ENCODE results near the genes IL10RB and IFNAR1.

GRCh38 chr21:31865886-31866430, 6.9 kb upstream of the HUNK start:
- PRO-cap: no peak

- PRO-cap: unidirectional peak, plus-strand start at chr21:31873241; bidirectional peak, plus-strand start at chr21:31873551, minus-strand start at chr21:31873375
Observed at GRCh38 chr21:31873180-31873696, 418 bp downstream of the HUNK start.

- PRO-cap: no peak
Observed at GRCh38 chr21:31908936-31909503, 36.2 kb downstream of the HUNK start.

GRCh38 chr21:31927987-31928456, 55.2 kb downstream of the HUNK start:
- PRO-cap: no peak

GRCh38 chr21:32359609-32360103, 33.2 kb downstream of the URB1 start:
- PRO-cap: no peak

DNA sequence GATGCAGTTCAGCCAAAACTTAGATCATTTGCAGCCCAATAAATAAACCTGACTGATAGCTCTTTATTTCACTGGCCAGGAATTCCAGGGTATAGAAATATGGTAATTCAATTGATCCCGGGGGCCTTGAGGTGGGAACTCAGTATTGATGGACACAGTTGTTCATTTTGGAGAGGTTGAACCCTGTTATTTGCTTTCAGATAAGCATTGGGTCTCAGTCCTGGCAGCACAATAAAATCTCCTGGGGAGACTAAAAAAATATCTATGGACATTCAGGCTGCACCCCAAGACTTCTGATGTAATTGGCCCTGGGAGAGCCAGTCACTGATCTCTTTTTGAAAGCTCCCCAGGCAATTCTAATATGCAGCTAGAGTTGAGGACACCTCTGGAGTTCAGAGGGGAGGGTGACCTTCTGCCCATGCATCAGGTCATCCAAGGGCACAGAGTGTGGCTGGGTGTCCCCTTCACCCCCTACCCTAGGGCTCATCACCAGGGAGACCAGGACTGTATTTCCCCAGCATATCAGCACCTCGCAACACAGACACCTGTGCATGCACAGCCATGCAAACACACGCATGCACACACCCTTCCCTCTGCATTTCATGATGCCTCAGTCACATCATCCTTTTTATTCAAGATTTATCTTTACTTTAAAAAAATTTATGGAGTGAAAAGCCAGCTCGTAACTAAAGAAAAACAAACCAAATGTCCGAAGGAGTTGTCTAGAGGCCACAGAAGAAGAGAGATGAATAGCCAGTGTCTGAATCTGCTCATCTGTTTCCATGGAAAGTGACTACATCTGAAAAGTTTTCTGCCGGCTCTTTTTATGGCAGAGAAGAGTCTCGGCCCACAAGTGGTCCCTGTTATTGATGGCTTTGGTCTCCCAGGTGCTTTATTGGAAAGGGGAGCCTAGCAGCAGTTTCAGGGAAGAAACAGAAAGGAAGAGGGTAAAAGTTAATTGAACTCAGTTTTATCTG, 5.3 kb downstream of the EVA1C start:
- PRO-cap: no peak

- PRO-cap: no peak
Observed at GRCh38 chr21:32448579-32449055, 36.1 kb downstream of the EVA1C start.

DNA sequence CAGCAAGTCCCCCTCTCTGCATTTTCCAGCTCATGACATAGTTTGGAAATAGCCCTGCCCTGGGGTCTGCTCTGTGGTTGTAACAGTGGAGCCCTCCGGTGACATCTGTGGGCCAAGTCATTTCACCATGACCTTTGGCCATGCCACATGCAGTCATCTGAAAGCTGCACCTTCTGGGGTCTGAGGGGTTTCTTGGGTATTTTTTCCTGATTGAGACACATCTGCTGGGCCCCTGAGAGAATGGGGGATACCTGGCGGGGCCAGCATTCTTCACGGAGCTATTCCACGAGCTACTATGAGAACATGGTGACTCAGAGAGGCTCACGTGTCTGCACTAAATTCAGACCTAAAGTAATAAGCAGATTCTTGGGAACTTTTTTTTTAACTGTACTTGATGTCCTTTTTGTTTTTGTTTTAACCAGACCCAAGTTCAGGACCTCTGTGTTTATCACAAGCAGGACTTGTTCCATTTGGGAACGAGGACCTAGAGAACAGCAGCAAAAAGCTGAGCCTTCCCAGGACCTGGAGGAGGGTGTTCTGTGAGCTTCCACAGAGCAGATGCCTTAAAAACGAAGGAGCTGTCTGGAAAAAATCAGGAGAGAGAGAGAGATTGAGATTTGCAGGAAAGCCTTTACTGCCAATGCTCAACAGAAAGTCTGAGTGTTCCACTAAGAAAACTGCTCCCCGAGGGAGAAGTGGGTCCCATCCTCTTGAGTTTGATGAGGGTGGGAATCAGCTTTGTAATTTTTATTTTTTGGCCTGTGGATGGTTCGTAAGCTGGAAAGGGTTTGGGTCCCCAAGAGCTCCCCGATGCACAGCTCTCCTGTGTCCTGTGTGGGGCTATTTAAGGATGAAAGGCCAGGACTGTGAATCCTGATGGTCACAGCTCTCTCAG, 44.1 kb downstream of the EVA1C start:
- PRO-cap: unidirectional peak, plus-strand start at position 470 of the sequence

DNA sequence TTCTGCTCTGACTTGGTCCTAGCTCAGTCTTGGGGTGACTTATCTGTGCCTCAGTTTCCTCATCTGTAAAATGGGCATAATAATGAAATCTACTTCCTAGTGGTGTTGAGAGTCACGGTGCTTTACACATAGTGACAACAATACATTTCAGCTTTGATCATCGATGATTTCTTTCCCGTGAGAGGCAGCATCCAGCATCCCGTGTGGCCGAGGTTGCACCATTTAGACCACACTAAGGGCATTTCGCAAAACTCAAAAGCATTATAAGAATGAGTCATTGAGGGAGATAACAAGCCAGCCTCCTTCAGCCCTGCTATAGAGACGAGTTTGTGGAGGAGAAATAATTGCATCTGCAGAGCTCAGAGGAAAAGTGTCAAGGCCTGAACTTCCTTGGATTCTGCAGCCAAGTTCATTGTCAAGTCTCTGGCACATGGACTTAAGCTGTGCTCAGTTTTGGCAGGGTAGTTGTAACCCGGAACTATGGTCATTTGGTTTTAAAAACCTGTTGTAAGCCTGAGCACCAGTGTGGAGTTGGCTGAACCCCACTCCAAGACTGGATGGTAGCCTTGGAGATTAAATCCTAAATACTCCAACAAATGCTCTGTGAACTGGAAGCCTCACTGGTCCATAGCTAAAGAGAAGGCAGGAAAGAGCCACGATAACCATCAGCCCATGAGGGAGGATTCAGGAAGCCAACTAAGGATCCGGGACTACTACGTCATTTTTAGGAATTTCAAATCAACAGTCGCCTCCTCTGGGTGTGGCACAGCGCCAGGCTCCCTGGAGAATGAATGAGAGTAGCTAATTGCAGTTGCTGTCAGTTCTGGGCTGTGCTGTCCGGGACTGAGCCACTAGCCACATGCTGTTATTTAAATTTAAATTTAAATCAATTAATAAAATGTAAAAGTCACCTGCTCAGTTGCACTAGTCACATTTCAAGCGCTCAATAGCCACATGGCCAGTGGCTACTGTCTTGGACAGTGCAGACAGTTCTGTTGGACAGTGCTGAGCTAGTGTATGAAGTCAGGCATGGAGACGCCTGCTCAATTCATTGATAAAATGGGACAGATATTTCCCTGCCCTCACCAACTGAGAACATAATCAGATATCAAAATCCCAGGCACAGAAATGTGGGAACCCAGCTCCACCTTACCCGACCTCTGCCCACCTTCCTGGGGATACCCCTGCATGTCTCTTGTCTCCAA, 64.0 kb downstream of the TCP10L start:
- PRO-cap: no peak

- PRO-cap: no peak
Observed at GRCh38 chr21:33198698-33199188, 31.0 kb upstream of the IFNAR2 start.

DNA sequence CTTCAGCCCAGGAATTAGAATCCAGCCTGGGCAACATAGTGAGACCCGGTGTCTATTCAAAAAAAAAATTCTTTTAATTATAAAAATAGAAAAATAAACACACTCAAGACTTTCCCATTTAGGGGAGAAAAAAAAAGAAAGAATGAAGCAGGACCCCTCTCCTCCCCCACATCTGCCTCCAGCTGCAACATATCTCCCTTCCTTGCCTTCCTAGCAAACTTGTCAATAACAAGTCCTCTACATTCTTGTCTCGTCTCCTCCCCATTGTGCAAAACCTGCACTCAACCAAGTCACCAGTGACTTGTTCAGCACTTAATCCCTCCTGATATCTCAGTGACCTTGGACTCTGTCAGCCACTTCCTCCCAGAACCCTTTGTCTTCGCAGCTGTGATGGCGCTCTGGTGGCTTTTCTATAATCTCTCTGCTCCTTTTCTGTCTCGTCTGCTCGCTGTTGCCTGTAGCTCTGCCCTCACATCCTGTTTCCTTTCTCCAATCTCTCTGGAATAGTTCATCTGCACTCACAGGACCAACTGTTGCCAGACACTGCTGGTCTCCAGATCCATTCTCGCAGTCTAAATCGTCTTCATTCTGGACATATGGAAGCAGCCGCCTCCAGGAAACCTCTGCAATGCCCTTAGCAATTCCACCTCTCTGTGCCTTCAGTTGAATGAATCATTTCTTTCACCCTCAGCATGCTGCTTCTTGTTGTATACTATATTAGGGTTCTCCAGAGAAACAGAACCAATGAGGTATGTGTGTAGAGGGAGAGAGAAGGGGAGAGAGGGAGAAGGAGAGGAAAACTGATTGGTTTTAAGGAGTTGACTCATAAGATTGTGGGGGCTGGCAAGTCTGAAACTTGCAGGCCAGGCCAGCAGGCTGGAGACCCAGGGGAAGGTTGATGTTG, 17.5 kb upstream of the IFNAR2 start:
- PRO-cap: no peak

DNA sequence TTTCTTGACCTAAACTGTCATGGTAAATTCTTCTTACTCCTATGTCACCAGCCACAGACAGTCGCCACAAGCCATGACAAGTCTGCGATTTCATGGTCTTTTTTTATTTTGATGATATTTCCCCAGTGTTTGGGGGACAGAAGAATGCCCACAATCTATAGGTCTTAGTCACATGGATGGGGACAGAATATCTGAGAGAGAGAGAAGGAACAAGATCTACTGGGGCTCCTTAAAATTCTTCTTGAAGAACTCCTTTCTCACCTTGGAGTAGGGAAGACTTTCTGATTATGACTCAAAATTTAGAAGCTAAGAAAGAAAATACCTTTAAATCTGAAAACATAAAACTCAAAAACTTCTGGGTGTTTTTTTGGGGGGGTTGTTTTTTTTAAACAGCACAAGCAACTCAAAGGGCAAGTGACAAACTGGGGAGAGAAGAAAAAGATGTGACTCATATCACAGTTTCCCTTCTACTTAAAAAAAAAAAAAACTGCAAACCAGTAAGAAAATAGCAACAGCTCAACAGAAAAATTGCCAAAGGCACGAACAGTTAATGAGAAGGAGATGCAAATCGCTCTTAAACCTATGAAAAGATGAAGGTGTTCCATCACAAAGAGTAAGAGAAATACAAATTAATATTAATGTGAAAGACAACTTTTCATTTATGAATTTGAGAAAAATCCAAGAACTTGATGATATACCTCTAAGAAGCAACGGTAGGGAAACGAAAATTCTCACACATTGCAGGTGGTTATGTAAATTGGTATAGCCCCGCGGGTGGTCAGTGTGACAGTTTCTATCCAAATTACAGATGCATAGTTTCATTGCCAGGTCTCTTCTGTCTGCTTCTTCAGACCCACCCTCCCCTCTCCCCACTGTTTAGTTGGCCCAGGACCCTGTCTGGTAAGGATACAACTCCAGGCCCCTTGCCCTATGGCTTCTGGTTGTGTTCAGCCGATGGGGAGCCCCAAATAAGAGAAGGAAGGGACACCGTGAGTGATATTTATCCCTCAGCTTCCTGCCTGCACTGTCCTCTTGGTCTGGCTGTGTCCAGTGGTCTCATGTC, 8.9 kb downstream of the IFNAR2 start:
- PRO-cap: no peak

- PRO-cap: no peak
Observed at GRCh38 chr21:33261481-33262170, 4.5 kb upstream of the IL10RB start.

DNA sequence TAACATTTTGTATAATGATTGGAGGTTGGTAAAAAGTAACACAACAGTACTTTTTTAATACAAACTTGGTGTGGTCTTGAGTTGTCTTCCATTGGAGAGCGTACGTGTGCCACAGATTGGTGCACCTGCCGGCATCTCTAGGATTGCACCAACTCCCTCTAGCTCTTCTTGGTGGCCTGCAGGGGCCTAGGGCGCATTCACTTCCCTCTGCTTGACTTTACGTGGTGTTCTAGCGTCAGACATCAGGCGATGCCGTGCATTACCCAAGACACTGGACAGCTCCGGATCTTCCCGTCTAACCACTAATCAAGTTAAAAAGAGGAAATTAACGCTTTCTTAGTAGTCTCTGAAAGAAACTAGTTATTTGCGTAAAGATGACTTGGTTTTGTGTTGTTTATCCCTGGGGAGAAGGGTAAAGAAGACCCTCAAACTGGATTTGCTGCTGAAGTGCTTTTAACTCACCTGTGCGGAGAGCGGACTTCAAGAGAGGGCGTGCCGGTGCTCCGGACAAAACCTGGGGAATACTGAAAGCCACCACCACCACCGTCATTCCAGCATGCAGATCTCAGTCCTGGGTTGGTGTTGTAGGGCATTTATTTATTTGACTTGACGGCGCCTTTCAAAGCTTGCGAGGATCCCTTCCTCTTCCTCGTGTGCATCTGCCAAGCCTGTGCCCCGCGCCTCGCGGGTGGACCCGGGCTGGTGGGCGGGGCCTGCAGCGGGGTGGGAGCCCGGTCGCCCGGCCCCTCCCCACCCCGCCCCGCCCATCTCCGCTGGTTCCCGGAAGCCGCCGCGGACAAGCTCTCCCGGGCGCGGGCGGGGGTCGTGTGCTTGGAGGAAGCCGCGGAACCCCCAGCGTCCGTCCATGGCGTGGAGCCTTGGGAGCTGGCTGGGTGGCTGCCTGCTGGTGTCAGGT, at the start of gene IL10RB:
TSS of gene IL10RB (plus strand) at position 767 of the 916 bp plus-strand sequence.
- PRO-cap: bidirectional peak, plus-strand start at position 809 of the sequence, minus-strand start at position 661 of the sequence

DNA sequence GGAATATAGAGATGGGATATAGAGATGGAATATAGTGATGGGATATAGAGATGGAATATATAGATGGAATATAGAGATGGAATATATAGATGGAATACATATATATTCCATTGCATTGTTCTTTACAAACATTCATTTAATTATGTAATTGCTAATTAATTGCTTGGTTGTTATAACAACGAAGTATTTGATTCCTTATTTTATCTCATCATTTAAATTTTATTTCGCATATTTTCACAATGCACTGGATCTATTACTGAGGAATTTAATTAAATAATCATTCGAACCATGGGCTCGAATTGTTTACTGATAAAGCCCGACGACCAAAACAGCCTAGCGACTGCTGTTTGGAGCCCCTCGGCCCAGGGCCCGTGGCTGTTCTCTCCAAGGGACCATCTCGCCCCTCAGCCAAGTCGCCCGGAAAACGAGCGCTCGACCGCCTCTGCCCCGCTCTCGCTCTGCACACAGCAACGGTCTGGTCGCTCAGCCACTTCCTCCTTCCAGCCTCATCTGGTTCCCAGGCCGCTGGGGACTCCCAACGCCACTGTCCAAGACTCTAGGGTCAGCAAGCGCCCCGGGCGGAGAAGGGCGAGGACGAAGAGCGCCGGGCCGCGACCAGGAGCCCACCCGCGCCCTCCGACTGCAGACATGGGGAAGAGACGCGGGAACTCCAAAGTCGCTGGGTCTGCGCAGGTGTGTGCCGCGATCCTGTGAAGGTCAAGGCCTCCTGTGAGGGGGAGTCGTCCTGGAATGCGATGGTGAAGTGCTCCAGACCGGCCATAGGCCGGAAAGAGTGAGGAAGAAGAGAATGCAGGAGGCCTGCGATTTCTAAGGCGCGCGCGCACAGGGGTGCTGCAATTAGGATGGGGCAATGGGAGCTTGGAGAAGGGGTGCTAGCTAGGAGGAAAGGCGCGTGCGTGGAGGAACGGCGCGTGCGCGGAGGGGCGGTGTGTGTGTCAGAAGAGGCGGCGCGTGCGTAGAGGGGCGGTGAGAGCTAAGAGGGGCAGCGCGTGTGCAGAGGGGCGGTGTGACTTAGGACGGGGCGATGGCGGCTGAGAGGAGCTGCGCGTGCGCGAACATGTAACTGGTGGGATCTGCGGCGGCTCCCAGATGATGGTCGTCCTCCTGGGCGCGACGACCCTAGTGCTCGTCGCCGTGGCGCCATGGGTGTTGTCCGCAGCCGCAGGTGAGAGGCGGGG, at the start of gene IFNAR1:
TSS of gene IFNAR1 (plus strand) at position 1,025 of the 1,199 bp plus-strand sequence.
- PRO-cap: bidirectional peak, plus-strand start at position 463 of the sequence, minus-strand start at position 466 of the sequence; bidirectional peak, plus-strand start at position 1,035 of the sequence, minus-strand start at position 650 of the sequence

GRCh38 chr21:33325145-33325943, 574 bp downstream of the IFNAR1 start:
- PRO-cap: no peak

- PRO-cap: no peak
Observed at GRCh38 chr21:33443348-33443774, 36.4 kb downstream of the TMEM50B start.

DNA sequence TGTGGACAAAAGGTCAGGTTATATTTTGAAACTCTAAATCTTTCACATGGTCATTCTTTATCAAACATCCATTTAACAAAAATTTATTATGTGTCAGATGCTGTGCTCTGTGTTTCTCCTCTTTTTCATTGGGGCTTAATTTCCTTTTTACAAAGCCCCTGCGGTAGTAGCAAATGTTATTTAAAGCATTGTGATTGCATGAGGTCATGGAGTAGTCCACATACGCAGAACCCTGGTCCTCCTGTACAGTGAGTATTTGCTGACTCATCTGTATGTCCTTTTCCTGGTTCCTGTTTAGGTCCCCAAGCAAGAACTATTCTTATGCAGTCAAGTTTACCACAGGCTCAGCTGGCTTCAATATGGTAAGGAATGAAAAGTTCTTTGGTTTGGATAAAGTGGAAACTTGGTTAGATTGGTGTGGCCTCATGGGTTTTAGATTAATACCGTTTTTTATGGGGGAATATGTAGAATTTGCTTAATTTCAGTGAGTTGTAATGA, 119.4 kb downstream of the ITSN1 start:
- PRO-cap: no peak

GRCh38 chr21:33763077-33763557, 120.8 kb downstream of the ITSN1 start:
- PRO-cap: no peak

DNA sequence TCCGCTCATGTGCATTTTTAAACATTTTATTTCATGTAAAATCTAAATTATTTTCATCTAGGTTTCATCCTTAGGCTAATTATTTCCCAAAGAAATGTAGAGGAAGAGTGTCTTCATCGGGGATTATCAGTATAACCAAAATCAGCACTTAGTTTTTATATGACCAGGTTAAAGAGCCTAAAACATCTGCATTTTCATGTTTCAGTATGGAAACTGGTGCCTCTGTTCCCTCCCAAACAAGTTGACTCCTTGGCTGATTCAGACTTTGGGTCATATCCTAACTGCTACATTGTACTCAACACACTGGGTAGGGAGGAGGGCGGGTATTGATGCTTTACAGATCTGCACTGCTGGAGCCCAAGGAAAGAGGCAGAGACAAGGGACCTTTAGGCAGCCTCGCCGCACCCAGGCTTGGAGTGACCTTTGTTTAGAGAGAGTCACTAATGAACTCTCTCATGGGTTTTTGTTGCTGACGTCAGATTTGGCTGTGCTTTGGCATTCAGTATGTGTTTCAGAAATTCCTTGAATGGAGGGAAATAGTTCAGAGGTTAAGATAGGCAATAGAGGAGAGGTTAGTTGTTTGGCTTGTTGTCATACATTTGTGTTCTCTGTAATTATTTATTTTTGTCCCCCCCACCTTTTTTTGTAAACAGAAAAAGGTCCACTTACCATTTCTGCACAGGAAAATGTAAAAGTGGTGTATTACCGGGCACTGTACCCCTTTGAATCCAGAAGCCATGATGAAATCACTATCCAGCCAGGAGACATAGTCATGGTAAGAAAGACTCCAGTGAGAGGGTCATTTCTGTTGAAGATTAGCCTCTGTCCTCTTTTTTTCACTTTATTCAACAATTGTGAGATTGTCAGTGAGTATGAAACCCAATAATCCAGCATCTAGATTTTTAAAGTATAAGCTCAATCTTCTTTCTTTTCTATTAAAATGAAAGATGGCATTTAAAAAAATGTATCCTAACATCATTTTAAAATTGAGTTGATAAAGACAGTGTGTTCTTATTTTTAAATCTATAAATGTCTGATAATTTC, 116.1 kb downstream of the ATP5PO start:
- PRO-cap: no peak

Measured in Metastatic Lung Carcinoma in the Adrenal Gland (tissue), 1 donor.